Gallbladder (tissue), 1 donor: ENCODE data around the genes TGFB1 and CD79A.

- PRO-cap = no peak
Observed at GRCh38 chr19:41172303-41172977, 20.6 kb upstream of the CYP2S1 start.

GRCh38 chr19:41303423-41304471 is 6.2 kb upstream of the CCDC97 start:
- PRO-cap = no peak

- PRO-cap = no peak
Observed at GRCh38 chr19:41340041-41340493, 13.7 kb downstream of the TGFB1 start.

- PRO-cap = unidirectional peak, plus-strand start at chr19:41351548; bidirectional peak, plus-strand start at chr19:41351750, minus-strand start at chr19:41351584
Observed at GRCh38 chr19:41351161-41352238, 2.2 kb downstream of the TGFB1 start.

DNA sequence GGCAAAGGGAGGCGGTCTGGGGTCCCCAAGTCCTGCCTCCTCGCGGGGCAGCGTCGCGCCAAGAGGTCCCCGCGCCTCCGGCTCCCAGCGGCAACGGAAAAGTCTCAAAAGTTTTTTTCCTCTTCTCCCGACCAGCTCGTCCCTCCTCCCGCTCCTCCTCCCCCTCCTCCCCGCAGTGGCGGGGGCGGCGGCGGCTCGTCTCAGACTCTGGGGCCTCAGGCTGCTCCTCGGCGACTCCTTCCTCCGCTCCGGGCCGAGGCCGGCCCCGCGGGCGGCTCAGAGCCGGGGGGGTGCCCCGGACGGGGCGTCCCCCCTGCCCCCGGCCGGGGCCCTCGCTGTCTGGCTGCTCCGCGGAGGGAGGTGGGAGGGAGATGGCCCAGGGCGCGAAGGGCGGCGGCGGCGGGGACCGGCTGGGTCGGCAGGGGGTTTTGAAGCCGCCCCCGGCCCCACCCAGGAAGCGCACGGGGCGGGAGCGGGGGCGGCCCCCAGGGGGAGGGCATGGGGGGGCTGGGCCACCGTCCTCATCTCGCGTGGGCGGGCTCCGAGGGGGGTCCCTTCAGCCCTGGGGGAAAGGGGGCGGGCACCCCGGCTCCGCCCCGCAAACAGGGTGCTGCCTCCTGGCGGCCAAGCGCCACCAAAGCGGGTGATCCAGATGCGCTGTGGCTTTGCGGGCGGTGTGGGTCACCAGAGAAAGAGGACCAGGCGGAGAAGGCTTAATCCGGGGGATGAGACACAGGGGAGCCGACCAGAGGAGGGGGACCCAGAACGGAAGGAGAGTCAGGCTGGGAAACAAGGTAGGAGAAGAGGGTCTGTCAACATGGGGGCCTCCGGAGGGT is at the start of gene TGFB1:
TSS of gene TGFB1 (minus strand) at position 401 of the 836 bp plus-strand sequence.
- PRO-cap = bidirectional peak, plus-strand start at position 167 of the sequence, minus-strand start at position 95 of the sequence; bidirectional peak, plus-strand start at position 653 of the sequence, minus-strand start at position 401 of the sequence

- PRO-cap = no peak
Observed at GRCh38 chr19:41360337-41360798, 3.6 kb downstream of the B9D2 start.

- PRO-cap = no peak
Observed at GRCh38 chr19:41478110-41478309, 35.1 kb downstream of the ERICH4 start.

- PRO-cap = unidirectional peak, minus-strand start at chr19:41531565
Observed at GRCh38 chr19:41531417-41532190, 44.4 kb upstream of the CEACAM21 start.

- PRO-cap = no peak
Observed at GRCh38 chr19:41555620-41556123, 20.3 kb upstream of the CEACAM21 start.

GRCh38 chr19:41706687-41707358 is 1.6 kb upstream of the CEACAM5 start:
- PRO-cap = no peak

GRCh38 chr19:41740670-41741543 is 14.4 kb upstream of the CEACAM6 start:
- PRO-cap = no peak

GRCh38 chr19:41869550-41869989 is 7.5 kb upstream of the CD79A start:
- PRO-cap = no peak

DNA sequence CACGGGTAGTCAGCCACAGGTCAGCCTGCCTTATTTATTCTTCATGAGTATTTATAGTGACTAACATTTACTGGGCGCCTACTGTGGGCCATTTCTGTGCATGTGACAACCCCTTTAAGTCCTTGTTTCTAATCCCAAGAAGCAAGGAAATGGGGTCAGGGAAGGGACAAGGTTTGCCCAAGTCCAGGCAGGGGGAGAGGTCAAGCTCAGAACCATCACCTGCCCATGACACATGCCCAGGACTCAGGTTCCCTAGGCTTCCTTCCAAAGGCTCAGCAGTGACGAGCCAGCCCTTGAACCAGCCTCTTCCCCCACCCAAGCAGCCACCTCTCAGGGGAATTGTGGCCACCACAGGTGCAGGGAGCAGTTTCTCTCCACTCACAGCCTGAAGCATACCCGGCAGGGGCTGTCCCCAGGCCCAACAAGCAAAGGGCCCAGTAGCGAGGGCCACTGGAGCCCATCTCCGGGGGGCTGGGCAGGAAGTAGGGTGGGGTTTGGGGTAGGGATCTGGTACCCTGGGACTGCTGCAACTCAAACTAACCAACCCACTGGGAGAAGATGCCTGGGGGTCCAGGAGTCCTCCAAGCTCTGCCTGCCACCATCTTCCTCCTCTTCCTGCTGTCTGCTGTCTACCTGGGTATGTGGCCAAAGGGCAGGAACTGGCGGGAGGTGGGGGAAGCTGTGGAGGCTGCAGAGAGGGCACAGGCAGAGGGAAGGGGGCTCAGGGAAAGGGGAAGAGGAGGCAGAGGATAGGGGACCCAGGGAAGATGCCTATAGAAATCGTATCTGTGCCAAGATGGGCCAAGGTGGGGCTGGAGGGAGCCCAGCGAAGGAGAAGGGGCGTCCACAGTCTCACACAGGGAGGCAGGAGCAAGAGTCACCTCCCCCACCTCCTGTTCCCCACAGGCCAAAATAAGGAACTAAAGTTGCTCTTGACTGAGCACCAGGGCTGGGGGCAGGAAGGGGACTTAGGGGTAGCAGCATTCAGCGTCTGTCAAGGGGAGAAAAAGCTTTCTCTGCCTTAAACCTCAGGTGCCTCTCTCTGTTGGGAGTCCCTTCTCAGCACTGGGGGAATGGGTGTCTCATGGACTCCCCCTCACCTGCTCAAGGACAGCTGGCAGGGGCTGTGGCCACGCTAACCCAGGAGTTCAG is at the start of gene CD79A:
TSS of gene CD79A (plus strand) at position 533 of the 1,152 bp plus-strand sequence.
- PRO-cap = no peak

DNA sequence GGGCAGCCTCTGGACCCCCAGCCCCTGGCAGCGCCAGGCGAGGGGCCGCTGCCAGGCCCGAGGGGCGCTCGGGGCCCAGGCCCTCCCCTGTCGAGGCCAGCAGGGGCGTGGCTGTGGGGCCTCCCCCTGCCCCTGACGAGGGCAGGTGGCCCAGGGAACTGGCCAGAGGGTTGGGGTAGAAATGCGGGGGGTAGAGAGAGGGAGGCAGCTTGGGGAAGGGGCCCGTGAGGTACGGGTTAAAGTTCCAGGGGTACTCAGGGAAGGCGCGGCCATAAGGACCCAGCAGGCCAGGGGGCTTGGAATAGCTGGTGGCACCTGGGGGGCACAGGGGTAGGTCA is 19.9 kb downstream of the ERFL start:
- PRO-cap = no peak

- PRO-cap = no peak
Observed at GRCh38 chr19:41913089-41913453, 15.2 kb downstream of the ERFL start.

GRCh38 chr19:41956554-41957553 is 2.3 kb downstream of the RABAC1 start:
- PRO-cap = no peak

DNA sequence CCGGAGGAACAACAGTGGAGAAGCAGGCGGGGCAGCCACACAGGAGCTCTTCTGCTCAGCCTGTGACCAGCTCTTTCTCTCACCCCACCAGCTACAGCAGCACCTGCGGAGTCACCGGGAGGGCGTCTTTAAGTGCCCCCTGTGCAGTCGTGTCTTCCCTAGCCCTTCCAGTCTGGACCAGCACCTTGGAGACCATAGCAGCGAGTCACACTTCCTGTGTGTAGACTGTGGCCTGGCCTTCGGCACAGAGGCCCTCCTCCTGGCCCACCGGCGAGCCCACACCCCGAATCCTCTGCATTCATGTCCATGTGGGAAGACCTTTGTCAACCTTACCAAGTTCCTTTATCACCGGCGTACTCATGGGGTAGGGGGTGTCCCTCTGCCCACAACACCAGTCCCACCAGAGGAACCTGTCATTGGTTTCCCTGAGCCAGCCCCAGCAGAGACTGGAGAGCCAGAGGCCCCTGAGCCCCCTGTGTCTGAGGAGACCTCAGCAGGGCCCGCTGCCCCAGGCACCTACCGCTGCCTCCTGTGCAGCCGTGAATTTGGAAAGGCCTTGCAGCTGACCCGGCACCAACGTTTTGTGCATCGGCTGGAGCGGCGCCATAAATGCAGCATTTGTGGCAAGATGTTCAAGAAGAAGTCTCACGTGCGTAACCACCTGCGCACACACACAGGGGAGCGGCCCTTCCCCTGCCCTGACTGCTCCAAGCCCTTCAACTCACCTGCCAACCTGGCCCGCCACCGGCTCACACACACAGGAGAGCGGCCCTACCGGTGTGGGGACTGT is 3.7 kb downstream of the ZNF574 start:
- PRO-cap = no peak

- PRO-cap = unidirectional peak, minus-strand start at chr19:42083730
Observed at GRCh38 chr19:42083415-42083948, 7.5 kb downstream of the ZNF574 start.

DNA sequence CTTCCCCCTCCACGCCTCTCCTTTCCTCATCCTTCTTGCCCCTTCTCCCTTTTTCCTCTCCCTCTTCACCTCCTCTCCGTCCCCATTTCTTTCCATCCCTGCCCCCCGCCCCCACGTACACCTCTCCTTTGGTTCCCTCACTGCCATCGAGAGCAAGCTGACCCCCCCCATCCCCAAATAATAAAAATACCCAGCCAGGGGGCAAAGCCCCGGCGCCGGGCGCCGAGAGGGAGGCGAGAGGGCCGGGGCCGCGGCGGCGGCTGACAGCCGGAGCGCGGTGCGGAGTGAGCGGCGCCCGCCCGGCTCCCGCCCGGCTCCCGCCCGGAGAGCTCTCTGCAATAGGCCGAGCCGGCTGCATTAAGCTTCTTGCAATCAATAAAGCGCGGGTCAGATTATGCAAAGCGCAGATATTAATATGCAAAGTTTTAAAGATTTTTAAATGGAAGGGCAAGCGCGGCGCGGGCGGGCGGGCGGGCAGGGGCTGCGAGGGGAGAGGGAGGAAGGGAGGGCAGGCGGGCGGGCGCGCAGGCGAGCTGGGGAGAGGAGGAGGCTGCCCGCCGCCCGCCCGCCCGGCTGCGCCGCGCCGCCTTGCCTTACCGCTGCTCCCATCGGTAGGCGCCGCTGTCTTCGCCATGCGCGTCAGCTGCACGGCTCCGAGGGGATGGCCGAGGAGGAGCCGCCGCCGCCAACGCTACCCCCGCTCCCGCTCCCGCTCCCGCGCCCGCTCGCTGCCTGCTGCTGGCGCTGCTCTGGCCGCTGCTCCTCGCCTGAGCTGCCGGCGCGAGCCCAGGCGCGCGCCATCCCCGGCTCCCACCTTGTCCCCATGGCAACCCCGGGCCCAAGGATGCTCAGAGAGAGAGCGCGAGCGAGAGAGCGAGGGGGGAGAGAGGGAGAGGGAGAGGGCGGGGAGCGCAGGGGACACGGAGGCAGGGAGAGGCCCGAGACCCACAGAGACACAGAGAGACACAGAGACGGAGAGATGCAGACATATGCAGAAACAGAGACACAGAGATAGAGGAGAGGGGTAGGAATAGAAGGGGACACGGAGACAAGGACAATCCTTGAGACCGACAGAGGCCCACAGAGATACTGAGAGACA is 40.6 kb downstream of the DEDD2 start:
- PRO-cap = bidirectional peak, plus-strand start at position 493 of the sequence, minus-strand start at position 335 of the sequence

GRCh38 chr19:42212917-42213285 is 4.6 kb downstream of the DEDD2 start:
- PRO-cap = no peak